Mesenchymal stem cell of the bone marrow (primary cell): ENCODE data around the gene KHDC4.

GRCh38 chr1:154953566-154954173, 2.2 kb downstream of the PBXIP1 start:
- CAGE, long polyA plus RNA: no peak

- CAGE, long polyA plus RNA: no peak
These were observed 866 bp downstream of the PBXIP1 start for GRCh38 chr1:154954765-154955700.

DNA sequence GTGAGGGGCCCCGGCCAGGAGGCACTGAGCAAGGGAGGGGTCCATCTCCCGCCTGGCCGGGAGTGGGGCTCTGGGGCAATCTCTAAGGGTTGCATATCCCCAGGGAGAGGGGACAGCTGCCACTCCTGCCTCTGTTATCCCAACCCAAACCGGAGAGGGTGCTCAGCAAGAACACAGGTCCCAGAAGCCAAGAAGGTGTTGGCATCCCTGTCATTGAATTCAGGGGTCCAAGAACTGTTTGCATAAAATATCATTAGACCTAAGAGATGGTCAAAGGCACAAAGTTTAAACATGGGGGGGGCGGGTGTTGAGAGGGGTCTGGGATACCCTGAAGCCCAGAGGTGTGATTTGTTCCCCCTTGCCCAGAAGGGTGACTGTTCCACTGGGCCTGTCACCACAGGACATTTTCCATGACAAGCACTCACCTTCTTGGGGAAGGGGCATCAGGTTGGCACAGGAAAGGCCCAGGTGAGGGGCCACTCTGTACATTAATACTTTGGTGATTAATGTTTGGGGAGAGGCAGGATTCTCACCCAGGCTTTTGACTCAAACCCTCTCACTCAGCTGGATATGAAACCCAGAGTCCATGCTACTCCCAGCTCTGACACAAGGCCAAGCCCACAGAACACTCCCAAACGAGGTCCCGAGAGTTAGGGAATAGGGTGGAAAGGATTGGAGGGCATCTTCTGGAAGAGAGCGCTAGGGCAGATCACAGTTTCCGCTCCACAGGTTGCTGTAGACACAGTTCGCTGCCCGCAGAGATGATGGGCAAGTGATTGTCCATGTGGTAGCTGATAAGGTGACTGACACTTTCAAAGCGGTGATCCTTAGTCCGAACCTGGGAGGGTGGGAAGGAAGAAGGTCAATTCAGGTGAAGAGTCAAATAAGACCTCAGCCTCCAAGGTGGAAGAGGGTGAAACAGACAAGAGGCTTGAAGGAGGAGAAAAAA, 1.8 kb upstream of the PYGO2 start:
- CAGE, long polyA plus RNA: no peak

GRCh38 chr1:154998913-154999584, 3.6 kb upstream of the ZBTB7B start:
- CAGE, long polyA plus RNA: no peak

DNA sequence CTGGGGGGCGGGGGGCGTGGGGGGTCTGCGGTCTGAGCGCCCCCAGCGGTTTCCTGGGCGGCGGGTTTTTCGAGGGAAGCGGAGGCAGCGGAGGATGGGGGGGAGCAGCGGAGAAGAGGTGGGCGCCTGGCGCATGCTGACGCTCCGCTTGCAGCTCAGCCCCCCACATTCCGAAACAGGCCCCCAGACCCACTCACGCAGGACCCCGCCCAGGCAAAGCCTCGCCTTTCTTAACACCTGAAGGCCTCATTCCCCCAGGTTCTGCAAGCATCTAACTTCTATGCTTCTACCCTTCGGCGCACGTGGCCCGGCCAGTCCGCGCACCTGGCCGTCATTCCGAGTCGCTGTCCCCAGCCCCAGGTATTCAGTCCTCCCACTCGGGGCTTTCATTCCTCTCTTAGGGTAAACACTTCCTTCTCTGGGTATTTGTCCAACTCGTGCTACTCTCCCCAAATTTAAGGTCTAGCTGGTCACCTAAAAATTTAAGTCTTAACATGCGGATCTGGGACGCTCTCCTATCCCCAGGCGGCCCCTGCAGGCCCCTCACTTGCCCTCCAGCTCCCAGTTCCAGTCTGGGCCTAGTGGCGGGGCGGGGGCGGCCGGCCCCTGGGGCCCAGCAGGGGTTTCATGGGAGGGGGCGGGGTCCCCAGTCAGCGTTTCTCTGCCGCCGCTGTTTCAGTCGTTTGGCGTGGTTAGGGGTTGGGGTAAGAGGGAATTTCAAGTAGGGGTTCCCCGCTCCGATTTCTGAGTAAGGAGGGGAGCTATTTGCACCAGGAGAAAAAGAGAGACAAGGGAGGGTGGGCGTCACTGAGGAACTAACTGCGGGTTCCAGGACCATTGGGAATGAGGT, 2.8 kb upstream of the ZBTB7B start:
- CAGE, long polyA plus RNA: no peak

DNA sequence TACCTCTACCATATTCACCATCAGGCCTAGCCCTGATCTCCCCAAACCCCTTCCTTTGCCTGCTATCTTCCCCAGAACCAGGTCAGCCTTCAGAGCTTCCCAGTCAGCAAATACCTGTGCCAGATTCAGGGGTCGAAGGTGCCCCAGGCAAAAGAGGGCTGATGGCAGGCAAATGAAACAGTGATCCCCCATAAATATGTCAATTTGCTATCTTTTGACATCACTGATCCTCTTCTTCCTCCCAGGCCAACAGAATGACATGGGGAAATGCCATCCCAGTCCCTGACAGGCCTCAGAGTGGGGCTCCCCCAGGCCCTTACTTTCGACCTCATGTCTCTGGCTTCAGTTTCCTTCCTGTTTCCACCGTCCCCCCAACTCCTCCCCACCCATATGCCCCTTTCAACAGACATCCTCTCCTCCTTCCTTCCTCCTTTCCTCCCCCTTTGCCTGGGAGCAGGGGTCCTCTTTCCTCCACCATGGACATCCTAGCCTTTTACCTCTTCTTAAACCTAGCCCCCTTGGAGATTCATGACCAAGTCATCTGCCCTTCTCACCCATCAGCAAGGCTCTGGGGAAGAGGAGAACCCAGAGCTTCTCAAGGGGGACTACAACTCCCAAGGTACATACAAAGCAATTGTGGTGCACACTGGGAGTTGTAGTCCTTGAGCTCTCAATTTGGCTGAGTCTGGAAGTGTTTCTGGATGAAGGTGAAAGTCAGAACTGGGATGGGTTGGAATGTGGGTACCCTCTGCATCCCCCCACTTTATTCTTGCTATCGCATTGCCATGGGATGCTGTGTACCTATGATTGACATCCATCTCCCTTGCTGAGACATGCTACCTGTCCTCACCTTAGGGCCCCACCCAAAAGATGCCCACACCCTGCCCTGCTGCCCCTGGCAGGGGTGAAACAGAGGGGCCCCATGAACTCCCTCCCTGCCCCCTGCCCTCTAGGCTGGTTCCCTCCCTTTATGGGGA, 4.1 kb downstream of the ZBTB7B start:
- CAGE, long polyA plus RNA: no peak

GRCh38 chr1:155009386-155010203, 7.0 kb downstream of the ZBTB7B start:
- CAGE, long polyA plus RNA: no peak

DNA sequence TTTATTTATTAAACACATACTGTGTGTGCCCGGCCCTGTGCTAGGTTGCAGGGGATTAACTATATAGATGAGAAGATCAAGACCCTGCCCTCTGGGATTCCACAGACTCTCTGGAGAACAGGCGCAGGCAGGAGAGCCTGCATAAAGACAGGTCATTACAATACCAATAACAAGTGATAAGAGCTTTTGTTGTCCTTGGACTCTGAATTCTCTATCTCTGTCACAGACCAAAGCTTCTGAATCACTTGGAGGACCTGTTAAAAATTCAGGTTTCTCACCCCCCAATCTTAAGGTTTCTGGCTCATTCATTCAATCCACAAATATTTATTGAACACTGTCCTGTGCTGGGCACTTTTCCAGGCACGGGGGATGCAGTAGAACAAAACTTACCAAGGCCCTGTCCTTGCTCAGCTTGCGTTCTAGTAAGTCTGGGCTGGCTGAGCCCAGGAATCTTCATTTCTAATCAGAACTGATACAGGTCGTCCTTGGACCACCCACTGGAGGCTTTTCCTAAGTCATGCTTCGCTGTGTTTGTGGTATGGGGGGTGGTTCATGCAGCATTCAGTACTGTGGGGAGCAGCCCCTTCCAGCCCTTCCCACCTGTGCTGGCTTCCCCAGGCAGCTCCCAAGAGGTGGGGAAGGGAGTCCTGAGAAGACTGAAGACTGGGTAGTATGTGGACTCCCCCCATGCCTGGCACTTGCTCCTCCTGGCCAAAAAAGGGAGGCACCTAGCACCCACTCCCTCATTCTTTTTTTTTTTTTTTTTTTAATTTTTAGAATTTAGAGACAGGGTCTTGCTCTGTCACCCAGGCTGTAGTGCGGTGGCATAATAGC, 1.5 kb downstream of the EFNA4 start:
- CAGE, long polyA plus RNA: no peak

- CAGE, long polyA plus RNA: no peak
These were observed 20.1 kb upstream of the EFNA1 start for GRCh38 chr1:155107300-155108298.

DNA sequence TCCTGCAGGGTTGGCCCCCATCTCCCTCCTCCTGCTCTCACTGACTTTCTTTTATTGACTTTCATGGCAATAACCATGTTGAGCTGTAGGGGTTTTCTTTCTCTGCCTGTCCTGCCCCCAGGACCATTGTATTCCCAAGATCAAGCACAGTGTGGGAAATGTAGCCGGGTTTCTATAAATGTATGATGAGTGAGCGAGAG, 5.9 kb upstream of the DPM3 start:
- CAGE, long polyA plus RNA: no peak

DNA sequence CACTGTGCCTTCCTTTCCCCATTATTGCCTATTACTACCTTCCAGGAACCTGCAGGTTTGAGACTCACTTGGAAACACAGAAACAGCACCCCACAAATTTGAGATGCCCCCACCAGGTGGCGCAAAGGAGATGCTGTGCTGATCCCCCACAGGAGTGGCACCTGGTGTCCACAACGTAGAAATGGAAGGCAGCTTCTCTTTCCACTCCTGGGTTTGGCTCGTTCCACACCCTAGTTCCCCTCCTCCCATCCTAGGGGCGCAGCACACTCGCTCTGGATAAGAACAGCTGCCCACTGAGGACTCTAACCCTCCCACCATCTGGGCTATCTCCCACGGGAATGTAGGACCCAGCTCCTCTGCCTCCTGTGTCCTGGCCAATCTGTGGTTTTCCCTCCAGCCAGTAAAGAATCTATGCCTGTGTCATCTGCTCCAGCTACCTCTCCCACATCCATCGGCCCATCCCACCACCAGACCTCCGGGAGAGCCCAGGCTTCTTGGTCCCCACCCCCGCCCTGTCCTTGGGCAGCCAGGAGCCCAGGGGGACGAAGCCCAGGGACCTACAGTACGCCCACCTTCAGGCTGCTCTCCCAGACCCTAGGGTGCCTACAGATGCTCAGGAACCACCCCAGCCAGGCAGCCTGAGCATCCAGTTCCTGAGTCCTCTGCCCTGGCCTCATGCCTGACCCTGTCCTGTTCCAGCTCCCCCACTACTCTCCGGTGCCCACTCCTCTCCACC, 626 bp downstream of the THBS3 start:
- CAGE, long polyA plus RNA: no peak

- CAGE, long polyA plus RNA: no peak
These were observed 1.1 kb downstream of the HCN3 start for GRCh38 chr1:155278095-155279098.

DNA sequence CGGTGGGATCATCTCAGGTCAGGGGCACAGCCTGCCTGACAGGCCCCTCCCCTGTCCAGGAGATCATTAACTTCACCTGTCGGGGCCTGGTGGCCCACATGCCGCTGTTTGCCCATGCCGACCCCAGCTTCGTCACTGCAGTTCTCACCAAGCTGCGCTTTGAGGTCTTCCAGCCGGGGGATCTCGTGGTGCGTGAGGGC, 8.3 kb downstream of the HCN3 start:
- CAGE, long polyA plus RNA: no peak

DNA sequence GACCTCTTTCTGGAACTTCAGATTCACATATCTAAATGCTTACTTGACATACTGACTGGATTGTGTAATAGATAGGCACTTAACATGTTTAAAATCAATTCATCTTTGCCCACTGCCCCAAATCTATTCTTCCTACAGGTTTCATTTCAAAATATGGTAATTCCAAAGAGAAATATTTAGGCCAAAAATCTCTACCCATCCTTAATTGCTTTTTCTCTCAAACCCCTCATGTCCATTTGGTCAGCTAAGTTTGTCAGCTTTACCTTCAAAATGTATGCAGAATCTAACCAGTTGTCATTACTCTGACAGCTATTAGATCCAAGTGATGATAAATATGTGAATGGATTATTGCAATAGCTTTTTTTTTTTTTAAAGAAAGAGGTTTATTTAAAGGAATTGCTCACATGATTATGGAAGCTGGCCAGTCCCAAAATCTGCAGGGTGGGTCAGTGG, 34.5 kb downstream of the ASH1L start:
- CAGE, long polyA plus RNA: no peak

GRCh38 chr1:155650567-155651035, 38.0 kb downstream of the YY1AP1 start:
- CAGE, long polyA plus RNA: no peak

DNA sequence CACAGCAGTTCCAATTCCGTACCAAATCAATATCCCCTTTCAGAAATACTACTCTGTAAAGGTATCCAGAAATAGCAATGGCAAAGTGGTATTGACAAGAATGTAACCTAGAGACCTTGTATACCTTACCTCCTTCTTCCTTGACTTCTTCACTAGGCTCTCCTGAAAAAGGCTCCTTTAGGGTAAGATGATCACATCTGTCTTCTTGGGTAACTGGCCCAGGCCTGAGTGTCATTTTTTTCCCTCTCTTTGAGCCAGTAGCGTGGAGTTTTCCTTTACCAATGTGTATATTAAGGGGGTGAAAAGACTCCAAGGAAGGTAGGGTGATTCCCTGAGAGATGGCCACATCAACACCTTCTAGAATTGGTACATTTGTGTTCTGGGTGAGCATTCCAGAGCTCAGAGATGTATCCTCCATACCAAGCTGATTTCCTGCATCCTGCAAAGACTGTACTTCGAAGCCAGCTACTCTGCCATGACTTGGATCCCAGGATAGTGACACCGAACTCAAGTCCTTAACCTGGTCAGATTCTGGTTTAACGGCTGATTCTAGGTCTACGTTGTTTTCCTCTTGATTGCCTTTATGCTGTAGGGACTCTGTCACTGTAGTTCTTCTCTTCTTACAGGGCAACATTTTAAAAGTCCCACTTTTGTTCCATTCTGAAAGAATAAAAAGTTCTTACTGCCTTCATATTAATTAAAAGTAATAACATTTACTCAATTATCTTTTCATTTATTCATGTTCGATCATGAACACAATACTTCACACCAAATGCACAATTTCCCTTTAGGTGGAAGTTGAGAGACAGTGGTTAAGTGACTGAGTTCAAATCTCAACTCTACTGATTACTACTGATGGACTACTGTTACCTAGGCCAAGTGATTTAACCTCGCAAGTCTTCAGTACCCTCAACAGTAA, 3.6 kb downstream of the GON4L start:
- CAGE, long polyA plus RNA: no peak

GRCh38 chr1:155895360-155895714, 15.8 kb downstream of the RIT1 start:
- CAGE, long polyA plus RNA: no peak

GRCh38 chr1:155913023-155914357, 2.3 kb upstream of the RIT1 start:
- CAGE, long polyA plus RNA: no peak

- CAGE, long polyA plus RNA: no peak
These were observed at the start of gene KHDC4 for GRCh38 chr1:155934324-155934877. Gene KHDC4, minus strand, starts transcription at chr1:155934413.

- CAGE, long polyA plus RNA: no peak
These were observed 3.0 kb downstream of the RXFP4 start for GRCh38 chr1:155944172-155945036.